Hematopoietic multipotent progenitor cell (in vitro differentiated cells): ENCODE results near the genes ZNF420 and EIF3K.

- CAGE, long polyA plus RNA, result no peak
Observed at GRCh38 chr19:36273044-36273364, 58.1 kb downstream of the ZNF146 start.

- CAGE, long polyA plus RNA, result no peak
Observed at GRCh38 chr19:36746037-36746524, 26.5 kb downstream of the ZNF850 start.

DNA sequence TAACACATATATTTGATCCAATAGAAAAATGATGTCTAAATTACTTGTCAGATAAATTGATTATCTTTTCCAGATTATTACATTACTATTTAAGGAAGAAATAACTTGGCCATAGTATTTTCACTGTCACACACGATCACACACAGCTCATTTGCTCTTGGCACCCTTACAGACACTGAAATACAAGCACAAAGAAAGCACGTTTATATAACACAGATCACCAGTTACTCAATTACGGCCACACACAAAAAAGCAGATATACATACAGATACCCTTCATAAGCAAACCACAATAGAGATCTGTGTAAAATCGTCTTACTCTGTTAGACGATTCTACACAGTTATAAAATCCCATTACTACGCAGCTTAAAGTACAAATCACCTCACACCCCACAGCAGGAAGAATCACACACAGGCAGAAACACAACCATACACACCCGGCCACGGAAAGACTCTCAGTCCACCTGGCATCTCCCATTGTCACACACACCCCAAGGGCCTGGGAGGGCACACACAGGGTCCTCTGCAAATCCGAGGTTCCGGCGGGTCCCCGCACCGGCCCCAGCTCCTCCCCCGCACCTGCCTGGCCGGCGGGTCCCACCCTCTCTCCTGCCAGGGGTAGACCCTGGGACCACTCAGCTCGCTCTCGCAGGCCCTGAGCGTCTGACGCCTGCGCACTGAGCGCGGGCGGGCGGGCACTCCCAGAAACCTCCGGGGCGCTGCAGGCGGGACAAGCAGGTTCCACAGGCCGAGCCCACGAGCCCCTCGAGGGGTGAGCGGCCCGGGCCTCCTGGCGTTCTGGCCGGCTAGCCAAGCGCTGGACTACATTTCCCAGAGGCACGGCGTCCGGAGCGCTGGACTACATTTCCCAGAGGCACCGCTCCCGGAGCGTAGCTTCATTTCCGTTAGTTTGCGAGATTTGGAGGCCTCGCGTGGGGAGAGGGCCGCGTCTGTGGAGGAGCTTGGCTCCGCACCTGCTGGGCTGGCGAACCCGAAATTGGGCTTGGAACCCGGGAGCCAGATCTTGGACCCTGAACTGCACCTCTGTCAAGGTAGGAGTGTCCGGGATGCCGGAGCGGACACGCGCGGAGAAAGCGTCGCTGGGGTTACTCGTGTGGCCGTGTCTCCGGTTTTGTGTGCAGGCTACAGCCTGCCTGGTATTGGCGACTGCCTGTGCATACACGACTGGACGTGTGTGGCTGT is at the start of gene ZNF420:
Gene ZNF420 (plus strand): TSS at position 914 of the 1,202 bp plus-strand sequence.
- CAGE, long polyA plus RNA, result start-site peak on the minus strand centred at position 672 of the sequence, 16 bp wide, 8 reads

GRCh38 chr19:37696724-37697647 is 22.6 kb downstream of the ZNF607 start:
- CAGE, long polyA plus RNA, result no peak

DNA sequence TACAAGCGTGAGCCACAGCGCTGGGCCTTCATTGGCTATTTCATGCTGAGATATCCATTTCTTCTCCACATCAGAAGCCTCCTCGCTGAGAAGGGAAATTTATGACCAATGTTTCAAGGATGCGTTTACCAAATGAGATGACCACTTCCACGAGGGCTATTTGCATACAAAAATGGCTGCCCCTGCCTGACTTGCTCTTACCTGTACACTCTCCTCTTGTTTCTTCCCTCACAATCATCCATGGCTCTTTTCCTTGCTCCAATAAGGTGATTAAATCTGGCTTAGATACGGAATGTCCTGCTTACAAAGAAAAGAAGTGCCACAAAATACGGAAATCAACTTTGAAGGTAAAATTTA is 11.9 kb downstream of the ZNF607 start:
- CAGE, long polyA plus RNA, result no peak

DNA sequence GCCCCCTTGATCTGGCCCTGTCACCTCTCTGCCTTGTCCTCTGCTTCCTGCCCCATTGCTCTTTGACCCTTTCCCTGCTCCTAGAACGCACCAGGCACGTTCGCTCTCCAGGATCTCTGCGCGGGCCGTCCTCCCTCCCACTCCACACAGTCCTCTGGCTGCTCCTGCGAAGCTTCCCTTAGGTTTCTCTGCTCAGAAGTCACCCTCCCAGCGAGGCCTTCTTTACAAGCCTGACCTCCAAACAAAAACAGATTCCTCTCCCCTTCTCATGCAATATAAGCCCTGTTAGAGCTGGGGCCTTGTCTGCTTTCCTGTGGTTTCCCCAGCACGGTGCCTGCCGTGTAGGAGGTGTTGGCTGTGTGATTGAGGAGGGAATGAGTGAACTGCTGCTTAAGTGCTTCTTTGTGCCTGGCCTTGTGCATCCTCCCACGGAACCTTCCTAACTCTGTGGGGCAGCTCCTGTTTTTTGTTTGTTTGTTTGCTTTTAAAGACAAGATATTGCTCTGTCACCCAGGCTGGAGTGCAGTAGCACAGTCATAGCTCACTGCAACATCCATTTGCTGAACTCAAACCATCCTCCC is 81.8 kb downstream of the SIPA1L3 start:
- CAGE, long polyA plus RNA, result no peak

- CAGE, long polyA plus RNA, result no peak
Observed at GRCh38 chr19:38034131-38034855, 127.3 kb downstream of the SIPA1L3 start.

DNA sequence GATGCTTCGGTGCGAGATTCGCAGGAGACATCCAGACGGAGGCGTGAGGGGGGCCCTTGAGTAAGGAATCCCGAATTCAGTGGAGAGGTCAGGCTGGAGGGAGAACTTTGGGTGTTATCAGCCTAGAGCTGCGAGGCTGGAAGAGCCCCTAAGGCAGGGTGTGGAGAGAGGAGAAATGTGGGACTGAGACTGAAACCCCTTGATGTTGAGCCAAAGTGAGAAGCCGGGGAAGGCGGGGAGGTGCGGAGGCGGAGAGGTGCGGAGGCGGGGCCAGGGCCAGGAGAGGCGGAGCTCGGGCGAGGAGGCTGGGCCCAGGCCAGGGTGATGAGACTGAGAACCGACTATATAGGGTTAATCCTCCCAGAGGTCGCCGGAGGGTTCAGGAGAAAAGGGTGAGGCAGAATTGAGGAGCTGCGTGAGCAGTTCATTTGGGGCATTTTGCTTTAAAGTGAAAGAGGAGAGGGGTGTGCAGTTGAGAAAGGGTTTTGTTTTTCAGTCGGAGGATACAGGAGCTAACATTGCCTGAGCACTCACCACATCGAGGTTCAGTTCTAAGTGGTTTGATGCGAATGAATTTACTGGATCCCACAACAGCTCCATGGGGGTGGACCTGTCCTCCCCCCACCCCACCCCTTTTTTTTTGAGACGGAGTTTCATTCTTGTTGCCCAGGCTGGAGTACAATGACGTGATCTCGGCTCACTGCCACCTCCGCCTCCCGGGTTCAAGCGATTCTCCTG is 40.3 kb downstream of the DPF1 start:
- CAGE, long polyA plus RNA, result no peak

- CAGE, long polyA plus RNA, result no peak
Observed at GRCh38 chr19:38185315-38185909, 38.6 kb downstream of the DPF1 start.

GRCh38 chr19:38209994-38210951 is 13.7 kb downstream of the DPF1 start:
- CAGE, long polyA plus RNA, result no peak

DNA sequence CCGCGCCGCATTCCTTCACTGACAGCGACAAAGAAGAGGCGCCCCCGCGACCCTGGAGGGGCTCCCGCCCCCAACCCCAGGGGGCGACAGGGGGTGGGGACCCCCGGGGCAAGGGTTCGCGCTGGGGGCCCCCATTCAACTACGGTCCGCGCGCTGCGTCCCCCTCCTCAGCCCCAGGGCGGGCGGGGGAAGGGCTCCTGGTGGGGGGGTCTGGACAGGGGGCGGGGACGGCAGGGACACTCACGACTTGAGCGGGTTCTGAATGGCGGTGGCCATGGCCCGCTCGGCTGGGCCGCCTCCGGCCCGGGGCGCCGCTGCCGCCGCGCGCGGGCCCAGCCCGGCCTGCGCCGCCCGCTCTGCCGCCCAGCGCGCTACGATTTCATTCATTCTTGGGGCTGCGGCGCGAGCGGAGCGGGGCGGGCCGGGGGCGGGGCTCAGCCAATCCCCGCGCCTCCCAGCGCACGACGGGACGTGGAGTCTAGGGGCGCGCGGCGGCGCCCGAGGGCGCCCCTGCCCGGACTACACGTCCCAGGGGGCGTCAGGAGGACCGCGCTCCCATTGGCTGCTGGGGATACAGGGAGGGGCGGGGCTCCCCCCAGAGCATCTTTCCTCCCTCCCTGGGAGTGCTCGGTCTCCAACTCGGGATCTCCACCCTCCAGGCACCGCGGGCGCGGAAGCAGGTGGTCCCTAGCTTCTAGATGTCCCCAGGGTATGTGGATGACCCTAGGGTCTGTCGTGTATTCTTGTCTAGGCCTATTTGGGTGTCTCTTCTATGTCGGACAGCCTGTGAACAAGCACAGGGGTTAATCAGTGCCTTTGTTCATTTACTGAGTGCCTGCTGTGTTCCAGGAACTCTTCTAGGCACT is 5.5 kb upstream of the DPF1 start:
- CAGE, long polyA plus RNA, result no peak

GRCh38 chr19:38452809-38453179 is 19.3 kb downstream of the RYR1 start:
- CAGE, long polyA plus RNA, result no peak

DNA sequence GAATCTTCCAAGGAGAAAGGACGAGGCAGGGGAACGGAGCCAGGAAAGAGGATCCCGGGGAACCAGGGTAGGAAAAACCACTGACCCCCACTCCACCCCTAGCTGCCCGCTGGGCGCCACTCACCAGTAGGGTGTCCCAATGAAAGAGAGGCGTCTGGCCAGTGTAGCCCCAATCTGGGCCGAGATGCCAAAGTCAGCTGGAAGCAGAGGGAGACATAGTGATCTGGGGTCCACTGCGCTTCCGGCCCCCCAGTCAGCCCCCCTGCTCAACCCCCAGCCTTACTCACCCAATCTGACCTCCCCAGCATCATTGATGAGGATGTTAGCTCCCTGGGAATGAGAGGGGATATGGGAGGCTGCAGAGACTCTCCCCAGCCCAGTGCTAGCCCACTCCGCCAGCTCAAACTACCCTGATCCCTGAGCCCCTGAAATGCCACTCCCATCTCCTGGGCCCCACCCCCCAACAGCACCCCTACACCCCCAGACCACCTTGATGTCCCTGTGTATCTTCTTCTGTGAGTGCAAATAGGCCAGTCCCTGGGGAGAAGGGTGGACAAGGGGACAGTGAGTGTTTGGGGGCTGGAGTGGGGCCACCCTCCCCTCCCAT is 3.9 kb downstream of the MAP4K1 start:
- CAGE, long polyA plus RNA, result no peak

DNA sequence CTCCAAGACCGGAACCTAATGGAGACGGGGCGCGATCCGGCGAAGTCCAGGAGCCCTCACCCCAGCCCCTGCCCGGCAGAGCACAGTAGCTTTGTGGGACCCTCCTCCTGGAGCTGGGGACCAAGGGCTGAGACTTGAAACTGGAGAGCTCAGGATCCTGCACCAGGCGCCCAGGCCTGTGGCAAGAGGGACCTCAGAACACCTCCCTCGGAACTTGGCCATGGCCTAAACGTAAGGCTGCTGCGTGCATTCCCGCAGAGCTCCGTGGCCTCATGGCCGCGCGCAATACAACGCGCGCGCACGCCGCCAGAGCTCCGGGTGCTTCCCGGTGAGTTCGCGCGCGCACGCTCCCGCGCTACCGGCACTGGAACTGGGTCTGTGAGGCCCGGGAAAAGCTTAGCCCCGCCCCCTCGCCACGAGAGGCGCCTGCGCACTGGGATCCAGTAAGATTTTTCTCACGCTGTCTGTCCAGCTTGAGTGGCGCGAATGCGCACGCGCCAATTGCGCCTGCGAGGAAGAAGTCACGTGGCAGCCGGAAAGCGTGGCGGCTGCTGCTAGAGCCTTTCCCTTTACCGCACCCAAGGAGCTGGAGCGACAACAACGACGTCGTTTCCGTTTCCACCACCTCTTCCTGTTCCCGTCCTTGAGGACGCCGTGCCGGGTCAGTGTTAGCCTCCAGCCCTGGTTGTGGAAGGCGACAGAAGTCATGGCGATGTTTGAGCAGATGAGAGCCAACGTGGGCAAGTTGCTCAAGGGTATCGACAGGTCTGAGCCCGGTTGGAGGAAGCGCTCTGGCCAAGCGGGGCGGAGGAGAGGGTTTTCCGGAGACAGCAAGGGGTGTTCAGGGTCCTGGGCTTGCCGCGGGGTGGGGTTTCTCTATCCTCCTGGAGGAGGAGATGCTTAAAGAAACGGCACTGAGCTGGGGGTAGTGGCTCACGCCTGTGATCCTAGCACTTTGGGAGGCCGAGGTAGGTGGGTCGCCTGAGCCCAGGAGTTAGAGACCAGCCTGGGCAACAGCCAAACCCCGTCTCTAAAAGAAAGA is at the start of gene EIF3K:
Gene EIF3K (plus strand): TSS at position 626 of the 1,042 bp plus-strand sequence.
- CAGE, long polyA plus RNA, result start-site peak on the plus strand centred at position 647 of the sequence, 49 bp wide, 1,005 reads

DNA sequence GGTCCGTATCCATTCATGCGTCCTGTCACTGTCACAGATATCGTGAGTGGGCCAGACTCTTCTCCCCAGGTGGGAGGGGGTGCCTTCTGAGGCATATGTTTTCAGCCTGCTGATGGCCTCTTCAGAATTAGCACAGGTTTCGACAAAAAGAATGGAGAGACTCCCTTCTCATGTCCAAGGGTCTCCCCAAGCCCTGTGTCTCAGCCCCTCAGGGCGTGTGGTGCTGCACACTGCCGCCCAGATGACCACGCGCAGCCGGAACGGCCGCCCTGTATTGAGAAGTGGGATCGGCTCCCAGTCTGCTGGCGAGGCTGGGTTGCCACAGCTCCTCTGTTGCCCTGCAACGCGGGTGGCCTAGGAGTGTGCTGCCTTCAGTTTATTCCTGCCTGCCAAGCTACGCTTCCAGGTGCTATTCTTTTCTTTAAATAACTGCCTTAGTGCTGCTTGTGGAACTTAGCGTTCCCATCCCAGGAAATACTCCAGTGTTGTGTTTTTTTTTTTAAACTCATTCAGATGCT is 16.4 kb downstream of the ACTN4 start:
- CAGE, long polyA plus RNA, result no peak

DNA sequence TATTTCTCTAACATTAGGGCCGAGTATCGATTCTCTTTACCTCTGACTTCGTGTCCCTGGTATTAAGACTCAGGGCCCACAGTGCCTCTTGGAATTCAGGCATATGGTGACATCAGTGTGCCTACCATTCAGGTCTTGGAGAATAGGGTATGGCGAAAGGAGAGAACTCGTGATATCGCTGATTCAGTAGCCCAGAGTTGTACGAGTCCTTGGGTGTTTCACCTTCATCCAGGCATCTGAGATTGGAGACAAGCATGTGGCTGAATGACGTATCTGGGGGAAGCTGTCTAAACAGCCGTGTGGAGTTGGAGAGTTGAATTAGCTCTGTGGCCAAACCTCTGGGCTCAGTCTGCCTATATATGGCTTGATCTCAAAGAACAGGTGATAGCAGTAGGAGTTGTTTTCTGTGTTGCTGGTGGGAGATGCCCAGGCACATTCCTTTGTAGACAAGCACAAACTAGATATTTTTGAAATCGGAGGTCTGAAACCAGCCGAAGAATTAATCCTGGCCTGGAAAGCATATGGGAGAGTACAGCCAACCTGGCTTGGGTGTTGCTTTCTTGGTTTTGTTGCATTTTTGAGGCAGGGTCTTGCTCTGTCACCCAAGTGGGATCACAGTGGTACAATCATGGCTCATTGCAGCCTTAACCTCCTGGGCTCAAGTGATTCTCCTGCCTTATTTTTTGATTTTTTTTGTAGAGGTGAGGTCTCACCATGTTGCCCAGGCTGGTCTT is 27.4 kb downstream of the ACTN4 start:
- CAGE, long polyA plus RNA, result no peak

- CAGE, long polyA plus RNA, result no peak
Observed at GRCh38 chr19:38697655-38698307, 46.5 kb downstream of the CAPN12 start.

DNA sequence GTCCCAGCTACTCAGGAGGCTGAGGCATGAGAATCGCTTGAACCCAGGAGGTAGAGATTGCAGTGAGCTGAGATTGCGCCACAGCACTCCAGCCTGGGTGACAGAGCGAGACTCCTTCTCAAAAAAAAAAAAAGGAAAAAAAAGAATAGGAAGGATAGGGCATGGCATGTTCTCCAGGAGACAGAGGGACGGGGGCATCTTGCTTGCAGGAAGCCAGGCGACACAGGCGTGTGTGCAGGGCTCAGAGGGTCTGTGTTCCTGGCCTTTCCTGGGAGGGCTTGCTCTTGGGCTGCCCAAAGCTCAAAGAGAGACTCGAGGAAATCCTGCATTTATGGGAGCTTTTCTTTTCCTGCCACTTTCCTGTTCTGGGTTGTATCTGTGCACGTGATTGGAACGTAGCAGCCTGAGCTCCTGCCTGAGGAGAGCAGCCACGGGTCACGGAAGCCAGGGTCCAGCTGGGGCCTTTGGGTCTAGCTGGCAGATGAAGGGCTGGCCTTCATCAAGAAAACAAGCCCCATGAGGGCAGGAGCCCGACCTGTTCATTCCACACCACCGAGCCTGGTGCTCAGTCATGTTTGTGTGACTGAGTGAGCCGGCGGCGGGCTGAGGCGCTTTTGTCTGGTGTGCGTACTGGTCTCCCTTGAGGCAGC is 44.5 kb downstream of the CAPN12 start:
- CAGE, long polyA plus RNA, result no peak

GRCh38 chr19:38701240-38701978 is 42.9 kb downstream of the CAPN12 start:
- CAGE, long polyA plus RNA, result no peak

GRCh38 chr19:38720195-38720781 is 24.0 kb downstream of the CAPN12 start:
- CAGE, long polyA plus RNA, result no peak